Fibroblast of villous mesenchyme (primary cell): ENCODE measurements around the gene PYGO1.

DNA sequence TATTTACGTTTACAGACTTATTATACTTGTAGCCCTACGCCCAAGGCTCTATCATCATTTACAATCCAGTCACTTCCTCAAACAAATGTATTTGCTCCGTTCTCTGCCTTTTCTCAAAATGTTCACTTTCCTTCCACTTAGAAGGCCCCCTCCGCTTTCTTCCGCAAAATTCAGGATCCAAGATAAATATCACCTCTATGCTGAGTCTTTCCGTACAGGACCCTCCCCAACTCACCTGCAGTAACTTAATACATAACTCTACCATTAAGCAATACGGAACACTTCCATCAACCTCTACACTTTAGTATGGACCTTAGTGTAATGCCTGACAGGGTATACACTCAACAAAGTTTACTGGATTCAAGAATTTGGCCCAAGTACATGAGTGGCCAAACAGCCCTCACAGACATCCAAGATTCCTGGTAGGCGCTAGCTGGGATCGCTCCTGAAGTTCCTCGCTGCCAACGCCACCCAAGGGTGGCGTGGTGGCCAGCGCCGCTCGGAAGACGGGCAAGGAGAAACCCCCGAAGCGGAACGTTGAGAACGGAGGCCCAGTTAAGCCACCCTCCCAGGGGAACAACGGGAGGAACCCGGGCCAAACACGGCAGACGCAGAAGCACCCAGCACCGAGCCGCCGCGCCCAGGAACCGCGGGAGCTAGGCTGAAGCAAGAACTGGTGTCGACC, 481 bp downstream of the RSL24D1 start:
- CAGE, long polyA plus RNA: no peak

DNA sequence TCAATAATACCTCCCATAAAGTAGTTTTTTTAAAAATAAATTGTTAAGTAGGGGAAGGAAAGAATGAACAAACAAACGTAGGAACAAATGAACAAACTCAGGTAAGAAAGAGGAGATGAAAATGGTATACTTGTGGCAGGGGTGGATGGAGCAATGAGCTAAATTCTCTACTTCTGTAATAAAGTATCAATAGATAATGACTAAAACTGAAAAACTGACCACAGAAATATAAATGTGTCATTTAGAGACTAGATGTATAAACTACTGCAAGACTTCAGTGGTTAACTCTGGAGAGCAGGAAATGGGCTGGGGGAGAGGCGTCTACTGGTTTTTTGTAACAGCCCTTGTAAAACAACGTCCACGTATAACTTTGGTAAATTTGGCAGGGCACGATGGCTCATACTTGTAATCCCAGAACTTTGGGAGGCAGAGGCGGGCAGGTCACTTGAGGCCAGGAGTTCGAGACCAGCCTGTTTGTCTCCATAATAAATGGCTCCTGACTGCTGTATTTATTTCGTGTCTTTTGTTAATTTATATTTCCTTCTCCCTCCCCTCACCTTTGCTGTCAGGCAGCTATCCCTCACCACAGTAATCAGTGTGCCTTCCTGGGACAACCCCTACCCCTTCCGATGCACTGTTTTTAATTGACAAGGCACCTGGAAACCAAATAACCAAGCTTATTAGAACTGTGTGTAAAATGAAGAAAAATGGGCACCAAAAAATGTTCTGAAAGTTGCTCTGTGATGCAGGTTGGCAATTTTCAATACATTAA, 12.4 kb downstream of the RAB27A start:
- CAGE, long polyA plus RNA: no peak

GRCh38 chr15:55288751-55289385, 745 bp downstream of the RAB27A start:
- CAGE, long polyA plus RNA: no peak

GRCh38 chr15:55319825-55320319, 850 bp downstream of the PIGB start:
- CAGE, long polyA plus RNA: no peak

- CAGE, long polyA plus RNA: no peak
Measured at GRCh38 chr15:55395484-55395739, 12.7 kb downstream of the CCPG1 start.

DNA sequence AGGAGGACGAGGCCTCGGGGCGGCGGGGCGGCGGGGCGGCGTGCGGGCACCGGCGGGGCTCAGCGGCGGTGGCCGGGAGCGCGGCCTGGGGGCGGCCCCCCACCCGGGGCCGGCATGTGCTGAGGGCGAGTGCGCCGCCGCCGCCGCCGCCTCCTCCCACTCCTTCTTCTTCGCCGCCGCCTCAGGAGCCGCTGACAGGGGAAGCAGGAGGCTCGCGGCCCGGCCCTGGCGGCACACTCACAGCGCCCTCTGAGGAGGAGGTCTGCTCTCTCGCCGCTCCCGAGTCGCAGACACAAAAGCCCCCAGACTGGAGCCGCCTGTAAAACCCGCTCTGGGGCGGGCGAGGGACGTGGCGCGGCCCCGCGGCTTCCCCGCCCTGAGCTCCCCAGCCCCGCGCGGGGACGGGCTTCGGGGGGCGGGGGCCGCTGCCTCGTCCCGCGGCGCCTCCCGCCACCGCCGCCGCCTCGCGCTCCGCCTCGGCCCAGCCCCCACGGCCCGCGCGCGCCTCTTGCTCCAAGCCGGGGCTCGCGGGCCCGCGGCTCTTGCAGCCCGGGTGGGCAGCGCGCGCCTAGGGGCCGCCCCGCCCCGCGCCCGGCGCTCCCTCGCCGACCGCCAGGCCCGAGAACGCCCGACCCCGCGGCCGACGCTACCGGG, at the start of gene PYGO1:
TSS of gene PYGO1 (minus strand) at position 294 of the 654 bp plus-strand sequence.
- CAGE, long polyA plus RNA: no peak

GRCh38 chr15:55652186-55652891, 64.2 kb upstream of the PYGO1 start:
- CAGE, long polyA plus RNA: no peak

- CAGE, long polyA plus RNA: no peak
Measured at GRCh38 chr15:56221090-56222165, 22.3 kb downstream of the RFX7 start.

GRCh38 chr15:56222166-56223180, 21.2 kb downstream of the RFX7 start:
- CAGE, long polyA plus RNA: no peak

DNA sequence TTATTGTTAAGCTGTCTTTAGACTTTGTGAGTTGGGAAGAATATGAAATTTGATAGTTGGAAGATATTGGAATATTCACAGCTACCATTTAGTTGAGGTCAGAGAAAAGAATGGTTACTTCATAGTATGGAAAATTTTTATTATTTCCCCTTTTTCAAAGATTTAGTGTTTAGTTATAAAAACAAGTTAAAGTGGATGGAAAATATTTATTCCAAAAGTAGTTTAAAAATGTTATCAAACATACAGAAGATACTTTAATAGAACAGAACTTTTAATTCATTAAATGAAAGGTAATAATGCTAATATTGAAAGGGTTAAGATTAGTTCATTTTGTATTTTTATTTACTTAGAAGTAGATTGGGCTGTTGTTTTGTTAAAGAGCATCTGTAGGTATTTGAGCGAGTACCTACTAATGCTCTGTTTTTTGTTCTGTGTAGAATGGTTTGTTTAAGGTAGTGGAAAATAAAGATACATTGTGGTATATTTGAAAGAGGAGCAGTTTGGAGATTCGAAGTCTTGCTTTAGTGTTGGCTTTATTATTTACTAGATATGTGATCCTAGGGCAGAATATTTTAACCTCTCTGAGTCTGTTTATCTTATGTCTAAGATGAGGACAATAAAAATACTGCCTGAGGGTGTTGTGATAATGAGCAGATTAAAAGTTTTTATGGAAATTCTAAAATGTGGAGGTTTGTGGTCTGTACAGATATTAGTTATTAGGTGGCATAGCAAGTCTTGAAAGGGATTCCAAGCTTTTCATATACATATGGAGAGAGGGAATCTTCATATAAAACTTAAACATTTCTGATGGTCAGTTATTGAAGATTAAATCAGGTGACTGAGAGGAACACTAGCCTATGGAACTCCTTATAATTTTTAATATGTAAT, 14.8 kb downstream of the TCF12 start:
- CAGE, long polyA plus RNA: no peak

DNA sequence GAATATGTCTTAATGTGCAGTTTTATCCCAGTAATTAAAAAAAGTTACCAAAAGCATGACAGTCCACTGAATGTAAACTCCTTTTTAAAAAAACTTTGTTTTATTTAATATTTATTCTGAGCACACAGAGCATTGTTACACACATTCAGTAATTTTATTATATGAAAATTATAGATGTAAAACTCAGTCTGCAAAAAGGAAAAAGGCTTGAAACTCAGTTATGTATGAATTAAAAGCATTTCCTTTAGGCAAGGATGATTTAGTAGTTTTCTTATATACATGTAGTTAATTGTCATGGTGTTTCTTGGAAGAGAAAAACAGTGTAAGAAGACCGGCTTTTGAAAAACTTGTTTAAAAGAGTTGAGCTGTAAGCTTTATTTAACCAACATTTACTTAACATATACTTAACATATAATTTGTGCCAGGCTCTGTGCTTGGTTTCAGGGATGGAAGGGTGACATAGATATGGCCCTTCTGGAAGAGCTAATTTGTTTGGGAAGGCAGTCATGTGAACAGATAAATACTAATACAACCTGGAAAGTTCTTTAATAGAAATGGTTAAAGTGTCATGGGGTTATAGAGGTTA, 30.9 kb downstream of the TCF12 start:
- CAGE, long polyA plus RNA: no peak

DNA sequence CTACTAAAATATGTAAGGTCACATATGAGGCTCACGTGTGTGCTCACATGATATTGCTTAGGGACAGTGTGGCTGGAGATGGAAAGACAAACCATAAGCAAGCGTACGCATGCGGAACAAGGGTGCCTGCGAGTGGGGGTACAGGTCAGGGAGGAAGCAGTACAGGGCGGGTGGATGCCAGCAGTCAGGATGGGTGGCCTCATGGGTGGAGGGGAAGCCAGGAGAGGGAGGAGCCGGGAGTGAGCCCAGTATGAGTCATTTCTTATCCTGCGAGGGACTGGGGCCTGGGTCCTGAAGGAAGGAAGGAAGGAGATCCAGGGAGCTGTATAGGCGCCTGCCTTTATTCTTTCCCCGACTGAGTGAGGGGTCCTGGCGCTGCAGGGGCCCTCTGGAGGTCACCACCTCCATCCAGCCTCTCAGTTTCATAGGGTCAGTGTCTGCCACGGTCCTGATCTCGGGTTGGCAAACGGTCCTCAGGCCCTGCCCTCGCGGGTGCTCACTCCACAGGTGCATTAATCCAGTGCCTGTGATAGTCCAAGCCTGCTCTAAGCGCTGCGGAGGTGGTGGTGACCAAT, 42.0 kb upstream of the CGNL1 start:
- CAGE, long polyA plus RNA: no peak

DNA sequence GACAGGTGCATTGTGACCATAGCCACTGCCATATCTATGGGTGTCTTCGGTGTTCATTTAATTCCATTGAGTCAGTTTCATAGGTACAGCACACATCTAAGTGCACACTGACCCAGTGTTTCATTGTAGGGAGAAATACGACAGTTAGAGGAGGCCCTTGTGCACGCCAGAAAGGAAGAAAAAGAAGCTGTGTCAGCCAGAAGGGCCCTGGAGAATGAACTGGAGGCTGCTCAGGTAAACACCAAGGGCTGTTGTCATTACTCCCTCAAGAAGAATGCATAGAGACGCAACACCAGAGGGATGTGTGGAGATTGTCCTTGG, 73.5 kb upstream of the MYZAP start:
- CAGE, long polyA plus RNA: no peak

DNA sequence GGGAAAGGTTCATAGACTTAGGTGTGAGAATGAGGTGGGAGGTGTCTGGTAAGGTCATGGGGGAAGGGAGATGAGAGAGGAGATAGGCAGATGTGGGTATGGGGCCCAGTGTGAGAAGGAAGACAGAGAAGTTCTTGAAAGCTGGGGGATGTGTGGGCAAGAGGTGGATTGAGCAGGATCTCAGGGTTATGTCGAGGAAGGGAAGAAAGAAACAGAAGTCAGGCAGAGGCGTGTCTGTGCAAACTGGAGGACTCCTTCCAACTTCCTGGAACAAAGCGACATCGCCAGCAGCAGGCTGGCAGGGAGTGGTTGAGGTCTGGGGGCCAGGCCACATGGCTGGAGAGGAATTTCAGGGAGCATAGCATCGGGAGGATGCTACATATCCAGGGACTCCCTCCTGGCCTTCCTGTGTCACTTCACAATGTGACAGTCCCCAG, 42.9 kb upstream of the MYZAP start:
- CAGE, long polyA plus RNA: no peak

GRCh38 chr15:57561320-57561724, 30.4 kb upstream of the MYZAP start:
- CAGE, long polyA plus RNA: no peak

- CAGE, long polyA plus RNA: no peak
Measured at GRCh38 chr15:57578330-57578783, 13.3 kb upstream of the MYZAP start.

GRCh38 chr15:57632200-57632722, 40.6 kb downstream of the MYZAP start:
- CAGE, long polyA plus RNA: no peak

GRCh38 chr15:57647464-57648089, 55.9 kb downstream of the MYZAP start:
- CAGE, long polyA plus RNA: no peak

DNA sequence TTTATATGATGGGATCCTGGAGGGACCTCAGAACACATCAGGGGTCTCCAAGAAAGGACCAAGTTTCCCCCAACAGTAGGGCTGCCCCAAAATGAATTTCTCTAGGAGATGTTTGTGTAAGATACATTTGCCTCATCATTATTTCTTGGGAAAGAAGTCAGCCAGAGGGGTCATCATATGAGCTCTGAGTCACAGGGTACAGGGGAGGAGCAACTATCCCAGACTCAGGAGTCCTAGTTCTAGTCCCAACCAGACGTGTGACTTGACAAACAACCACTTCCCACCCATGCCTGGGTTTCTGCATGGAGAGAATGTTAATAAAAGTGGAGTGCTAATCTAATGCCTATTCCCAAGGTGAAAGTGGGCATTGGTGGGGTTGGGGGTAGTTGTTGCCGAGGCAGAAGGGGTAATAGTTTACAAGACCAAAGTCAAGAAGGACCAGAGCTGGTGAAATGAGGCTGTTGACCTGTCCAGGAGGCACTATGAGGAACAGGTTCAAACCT, 144.1 kb downstream of the ALDH1A2 start:
- CAGE, long polyA plus RNA: no peak

DNA sequence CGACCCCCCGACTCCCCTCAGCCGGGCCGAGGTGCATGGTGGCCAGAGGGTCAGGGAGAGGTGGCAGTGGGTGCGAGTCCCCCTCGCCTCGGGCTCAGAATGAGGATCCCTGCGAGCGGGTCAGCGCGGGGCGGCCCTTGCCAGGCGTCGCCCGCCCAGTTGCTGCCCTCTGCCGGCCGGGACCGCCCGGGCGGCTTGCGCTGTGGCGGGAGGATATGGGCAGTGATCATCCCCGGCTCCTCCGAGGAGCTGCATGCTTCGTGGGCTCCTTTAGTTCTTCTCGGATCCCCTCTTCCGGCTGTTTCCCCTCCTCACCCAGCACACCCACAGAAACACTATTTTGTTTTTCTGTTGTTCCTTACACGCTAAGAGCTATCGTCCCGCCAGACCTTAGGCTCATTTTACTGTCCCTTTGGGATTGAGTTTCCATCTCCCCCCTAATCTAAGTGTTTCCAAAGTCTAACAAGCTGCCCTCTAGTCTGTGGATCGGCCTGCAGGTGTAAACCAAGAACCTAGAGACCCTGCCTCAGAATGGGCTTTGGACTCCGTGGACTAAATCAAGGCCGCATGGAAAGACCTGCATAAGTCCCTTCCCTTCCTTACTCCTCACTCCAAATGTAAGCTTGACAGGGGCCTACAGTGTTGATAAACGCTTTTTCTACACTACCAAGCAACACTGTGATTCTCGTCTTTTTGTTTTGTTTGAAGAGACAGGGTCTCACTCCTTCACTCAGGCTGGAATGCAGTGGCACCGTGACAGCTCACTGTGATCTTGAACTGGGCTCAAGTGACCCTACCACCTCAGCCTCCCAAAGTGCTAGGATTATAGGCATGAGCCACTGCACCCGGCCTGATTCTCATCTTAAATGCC, 1.0 kb upstream of the ALDH1A2 start:
- CAGE, long polyA plus RNA: no peak